Metastatic Pancreatic Carcinoma in the Ovary (tissue), 1 donor: ENCODE measurements around the genes PPP6R2 and ARSA.

DNA sequence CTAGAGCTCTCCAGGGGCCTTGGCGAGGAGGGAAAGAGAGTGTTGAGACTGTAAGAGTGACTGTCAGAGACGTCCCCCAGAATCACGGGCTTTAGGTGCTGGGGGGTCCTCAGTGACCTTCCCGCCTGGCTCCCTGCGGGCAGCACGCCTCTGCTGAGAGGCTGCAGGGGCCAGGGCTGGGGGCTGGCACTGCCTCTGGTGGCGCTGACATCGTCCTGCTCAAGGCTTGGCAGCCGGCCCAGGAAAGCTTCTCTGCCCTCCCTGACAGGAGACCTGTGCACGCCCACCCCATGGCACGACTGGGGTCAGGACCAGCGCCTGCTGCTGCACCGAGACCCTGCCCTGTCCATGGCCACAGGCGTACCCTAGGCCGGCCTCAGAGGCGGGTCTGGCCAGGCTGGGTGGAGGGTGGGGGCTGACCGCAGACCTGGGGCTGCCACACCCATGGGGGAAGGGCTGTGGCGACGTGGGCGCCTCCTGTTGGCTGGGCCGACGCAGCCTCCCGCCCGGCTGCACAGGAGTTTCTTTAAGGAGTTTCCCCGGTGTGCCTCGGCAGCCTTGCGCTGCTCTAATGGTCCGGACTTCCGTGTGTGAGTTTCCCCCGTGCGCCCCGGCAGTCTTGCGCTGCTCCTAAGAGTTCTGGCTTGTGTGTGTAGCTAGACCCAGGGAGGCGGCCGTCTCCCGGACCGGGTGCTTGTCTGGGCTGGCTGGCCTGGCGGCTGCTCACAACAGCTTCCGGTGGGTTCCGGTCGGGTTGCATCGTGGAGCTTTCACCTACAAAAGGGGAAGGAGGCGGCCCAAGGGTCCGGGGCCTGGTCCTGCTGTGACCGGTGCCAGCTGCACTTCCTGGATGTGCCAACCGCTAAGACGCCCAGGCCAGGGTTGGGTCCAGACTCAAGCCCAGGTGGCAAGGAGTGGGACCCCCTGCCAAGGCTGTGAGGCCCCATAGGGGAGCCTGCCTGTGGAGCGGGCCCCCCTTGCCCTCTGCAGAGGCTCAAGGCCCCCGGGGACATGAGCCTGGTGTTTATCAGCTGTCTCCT is 4.7 kb downstream of the TRABD start:
- PRO-cap, result unidirectional peak, plus-strand start at position 529 of the sequence; unidirectional peak, plus-strand start at position 555 of the sequence

GRCh38 chr22:50199040-50200147 is 1.4 kb upstream of the SELENOO start:
- PRO-cap, result no peak

DNA sequence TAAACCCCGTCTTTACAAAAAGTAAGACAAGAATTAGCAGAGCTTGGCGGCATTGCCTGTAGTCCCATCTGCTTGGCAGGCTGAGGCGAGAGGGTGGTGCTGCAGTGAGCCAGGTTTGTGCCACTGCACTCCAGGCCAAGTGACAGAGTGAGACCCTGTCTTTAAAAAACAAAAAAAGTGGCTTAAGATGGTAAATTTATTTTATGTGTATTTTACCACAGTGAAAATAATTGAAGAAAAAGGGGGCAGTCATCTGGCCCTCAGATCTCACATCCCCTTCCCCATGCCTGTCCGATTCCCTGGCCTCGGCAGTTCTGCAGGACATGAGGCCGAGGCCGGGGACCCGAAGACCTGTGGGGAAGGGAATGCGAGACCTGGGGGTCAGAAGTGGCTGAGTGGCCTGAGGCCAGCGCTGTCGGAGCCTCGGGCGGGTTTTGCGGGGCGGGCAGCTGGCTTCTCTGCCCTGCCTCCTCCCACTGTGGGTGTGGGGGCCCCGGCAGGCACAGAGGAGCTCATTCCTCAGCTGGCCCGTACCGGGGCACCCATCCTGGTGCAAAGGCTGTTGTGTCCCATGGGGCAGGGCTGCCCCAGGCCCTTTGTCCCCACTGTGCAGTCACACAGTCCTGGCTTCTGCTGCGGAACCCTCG is 4.7 kb downstream of the SELENOO start:
- PRO-cap, result no peak

GRCh38 chr22:50342700-50344000 is at the start of gene PPP6R2:
PPP6R2 (plus strand) TSS chr22:50343327.
- PRO-cap, result bidirectional peak, plus-strand start at chr22:50342902, minus-strand start at chr22:50342798; bidirectional peak, plus-strand start at chr22:50343333, minus-strand start at chr22:50343254

GRCh38 chr22:50371946-50372433 is 28.9 kb downstream of the PPP6R2 start:
- PRO-cap, result no peak

DNA sequence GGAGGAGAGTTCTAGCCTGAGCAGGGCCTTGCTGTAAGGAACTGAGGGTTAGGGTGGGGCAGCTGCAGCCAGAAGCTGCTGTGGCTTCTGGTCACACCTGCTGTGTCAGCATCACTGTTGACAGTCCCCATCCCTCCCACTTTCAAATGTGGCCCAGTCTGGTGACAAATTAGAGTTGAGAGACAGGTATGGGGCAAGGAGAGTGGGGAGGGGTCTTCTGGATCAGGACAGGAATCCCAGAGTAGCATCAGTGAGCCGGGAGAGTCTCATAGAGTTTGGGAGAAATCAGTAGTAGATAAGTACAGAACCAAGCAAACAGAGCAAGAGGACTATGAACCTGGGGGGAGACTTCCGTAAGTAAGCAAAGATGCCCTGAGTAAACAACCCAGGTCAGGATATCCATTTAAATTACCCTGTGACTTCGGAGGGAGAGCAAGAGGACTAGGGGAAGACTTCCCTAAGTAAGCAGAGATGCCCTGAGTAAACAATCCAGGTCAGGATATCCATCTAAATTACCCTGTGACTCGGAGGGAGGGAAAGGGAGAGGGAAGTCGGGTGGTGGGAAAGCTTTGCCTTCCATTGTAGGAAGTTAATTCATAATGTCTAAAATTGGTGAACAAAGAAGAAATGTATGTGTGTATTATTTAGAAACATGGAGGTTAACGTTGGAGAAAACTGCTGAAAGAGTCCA is 53.8 kb downstream of the PPP6R2 start:
- PRO-cap, result no peak

DNA sequence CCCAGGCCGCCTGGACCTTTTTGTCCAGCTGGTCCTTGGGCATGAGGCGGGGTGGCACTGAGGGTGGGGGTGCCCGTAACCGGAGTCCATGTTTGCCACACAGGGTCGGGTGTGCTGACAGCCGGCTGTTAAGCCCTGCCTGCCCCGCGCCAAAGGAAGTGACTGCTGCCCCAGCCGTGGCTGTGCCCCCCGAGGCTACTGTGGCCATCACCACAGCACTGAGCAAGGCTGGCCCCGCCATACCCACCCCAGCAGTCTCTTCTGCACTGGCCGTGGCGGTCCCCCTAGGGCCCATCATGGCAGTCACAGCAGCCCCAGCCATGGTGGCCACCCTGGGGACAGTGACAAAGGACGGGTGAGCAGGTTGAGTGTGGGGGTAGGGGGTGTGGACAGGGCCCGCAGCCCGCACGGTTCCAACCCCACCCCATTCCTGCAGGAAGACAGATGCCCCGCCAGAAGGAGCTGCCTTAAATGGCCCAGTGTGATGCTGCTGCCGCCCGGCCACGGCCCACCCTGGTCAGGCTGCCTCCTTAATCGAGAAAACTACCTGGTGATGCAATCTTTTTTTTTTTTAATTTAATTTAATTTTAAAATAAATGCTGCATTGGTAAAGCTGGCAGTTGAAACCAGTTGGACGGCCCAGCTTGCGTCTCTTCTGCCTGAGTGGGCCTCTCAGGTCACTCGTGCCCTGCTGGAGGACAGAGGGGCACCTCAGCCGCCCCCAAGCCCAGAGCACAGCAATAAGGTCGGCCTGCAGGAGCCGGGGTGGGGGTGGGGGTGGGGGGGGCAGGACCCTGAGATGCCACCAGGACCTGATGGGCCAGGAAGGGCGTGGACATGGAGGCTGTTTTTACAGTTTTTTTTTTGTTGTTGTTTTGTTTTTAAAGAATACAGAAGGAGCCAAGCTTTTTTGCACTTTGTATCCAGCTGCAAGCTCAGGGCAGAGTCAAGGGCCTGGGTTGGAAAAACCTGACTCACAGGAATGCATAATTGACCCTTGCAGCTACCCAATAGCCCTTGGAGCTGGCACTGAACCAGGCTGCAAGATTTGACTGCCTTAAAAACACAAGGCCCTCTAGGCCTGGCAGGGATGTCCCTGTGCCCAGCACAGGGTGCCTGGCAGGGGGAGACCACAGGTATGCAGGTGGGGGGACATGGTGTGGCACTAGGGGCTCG is 30.7 kb downstream of the SBF1 start:
- PRO-cap, result no peak

- PRO-cap, result no peak
These were observed 29.5 kb downstream of the SBF1 start for GRCh38 chr22:50444939-50446065.

GRCh38 chr22:50460958-50461471 is 13.8 kb downstream of the SBF1 start:
- PRO-cap, result no peak

DNA sequence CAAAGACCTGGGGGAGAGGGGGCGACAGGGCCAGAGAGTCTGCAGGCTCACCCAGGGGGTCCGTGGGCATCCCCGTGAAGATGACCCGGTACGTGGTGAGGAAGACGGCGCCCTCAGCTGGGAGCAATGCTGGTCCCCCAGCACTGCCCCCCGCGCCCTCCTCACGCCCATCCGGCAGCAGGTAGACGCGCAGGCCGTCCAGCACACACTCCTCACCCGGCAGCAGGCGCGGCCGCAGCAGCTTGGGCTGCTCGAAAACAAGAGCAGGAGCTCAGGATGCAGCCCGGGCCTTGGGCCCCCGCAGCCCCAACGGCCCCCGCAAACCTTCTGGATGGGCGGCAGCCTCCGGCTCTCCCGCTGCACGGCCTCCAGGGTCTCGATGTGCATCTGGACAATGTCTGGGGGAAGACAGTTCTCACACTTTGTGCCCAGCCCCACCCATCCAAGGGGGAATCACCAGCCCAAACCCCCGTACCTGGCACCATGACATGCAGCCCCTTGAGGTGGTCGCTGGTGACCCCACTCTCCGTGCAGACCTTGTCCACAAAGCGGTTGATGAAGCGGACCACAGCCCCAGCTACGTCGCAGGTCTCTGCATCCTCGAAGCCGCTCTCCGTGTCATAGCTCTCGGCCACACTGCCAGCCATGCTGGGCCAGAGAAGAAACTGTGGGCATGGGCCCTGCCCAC is 13.2 kb downstream of the SBF1 start:
- PRO-cap, result no peak

GRCh38 chr22:50522167-50523353 is 2.8 kb downstream of the SCO2 start:
- PRO-cap, result no peak

GRCh38 chr22:50523354-50523651 is 2.1 kb downstream of the SCO2 start:
- PRO-cap, result no peak

- PRO-cap, result no peak
These were observed 1.4 kb downstream of the SCO2 start for GRCh38 chr22:50523910-50524465.

DNA sequence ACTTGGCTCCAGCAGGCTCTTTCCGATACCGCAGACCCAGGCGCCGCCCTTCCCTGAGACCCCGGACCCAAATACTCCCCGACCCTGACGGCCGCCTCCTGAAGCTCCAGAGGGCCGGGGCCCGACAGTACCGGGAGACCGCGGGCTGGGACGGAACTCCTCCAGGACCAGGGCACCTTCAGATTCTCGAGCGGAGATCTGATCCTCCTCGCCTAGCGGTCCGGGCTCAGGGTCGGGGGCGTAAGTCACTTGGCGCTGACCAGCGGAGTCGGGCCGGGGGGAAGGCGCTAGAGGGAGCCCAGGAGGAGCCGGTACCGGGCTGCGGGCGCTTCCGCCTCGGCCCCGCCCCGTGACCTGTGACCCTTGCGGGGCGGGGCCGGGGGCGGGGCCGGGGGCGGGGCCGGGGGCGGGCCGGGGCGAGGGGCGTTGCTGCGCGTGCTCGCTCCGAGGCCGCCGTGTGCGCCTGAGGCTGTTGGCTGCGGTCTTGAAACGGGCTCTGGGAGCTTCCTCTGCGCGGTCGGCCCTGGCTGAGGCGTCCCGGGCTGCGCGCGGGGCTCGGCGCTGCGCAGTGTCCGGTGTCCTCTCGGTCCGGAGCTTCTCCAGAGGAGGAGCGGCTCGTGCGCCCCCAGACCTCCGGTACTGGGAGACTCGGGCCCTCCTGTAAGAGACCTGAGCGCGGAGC is at the start of gene ARSA:
Gene ARSA (minus strand): TSS at position 338 of the 682 bp plus-strand sequence.
- PRO-cap, result bidirectional peak, plus-strand start at position 488 of the sequence, minus-strand start at position 351 of the sequence

GRCh38 chr22:50721657-50722231 is 16.3 kb upstream of the ACR start:
- PRO-cap, result no peak

GRCh38 chr22:50756277-50757809 is 18.8 kb downstream of the ACR start:
- PRO-cap, result unidirectional peak, minus-strand start at chr22:50757202; unidirectional peak, minus-strand start at chr22:50757237